Breast (tissue), 4 donors: ENCODE measurements around a stretch of chr2.

GRCh38 chr2:105789789-105790747 is 45.4 kb downstream of the NCK2 start:
- PRO-cap, 3 experiments, result no peak in any of the 3 experiments
- RRBS, result no CpG with 5 or more reads among the region's 13 CpGs

- PRO-cap, 3 experiments, result no peak in any of the 3 experiments
- RRBS, result no CpG with 5 or more reads among the region's 8 CpGs
These were observed 99.3 kb downstream of the NCK2 start for GRCh38 chr2:105843894-105844556.

DNA sequence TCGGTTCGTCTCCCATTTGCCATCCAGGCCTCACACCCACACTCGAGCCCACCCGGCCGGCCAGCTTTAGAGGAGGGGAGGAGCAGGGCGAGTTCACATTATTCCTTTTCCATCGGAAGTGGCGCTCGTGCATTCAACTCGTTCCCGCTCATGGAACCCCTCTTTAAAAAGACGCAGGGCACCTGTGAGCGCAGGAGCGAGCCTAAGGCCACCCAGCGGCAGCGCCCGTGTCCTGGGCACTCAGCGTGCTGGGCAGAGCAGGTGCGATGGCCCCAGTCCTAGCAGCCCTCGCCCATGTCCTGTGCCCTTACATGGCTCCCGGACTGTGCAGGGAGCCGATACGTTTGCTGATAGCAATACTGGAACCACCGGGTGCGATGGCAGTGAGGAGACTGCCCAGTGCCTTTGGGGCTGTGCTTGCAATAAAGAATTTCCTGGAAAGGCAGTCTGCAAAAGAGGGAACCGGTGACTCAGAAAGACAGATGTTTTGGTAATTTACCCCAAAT is 148.7 kb downstream of the NCK2 start:
- PRO-cap, 3 experiments, result no peak in any of the 3 experiments
- RRBS, result 73% methylated on average over 3 of the region's 26 CpGs

GRCh38 chr2:105977144-105977510 is 88.4 kb upstream of the ECRG4 start:
- PRO-cap, 3 experiments, result no peak in any of the 3 experiments
- RRBS, result no CpG with 5 or more reads among the region's 3 CpGs

DNA sequence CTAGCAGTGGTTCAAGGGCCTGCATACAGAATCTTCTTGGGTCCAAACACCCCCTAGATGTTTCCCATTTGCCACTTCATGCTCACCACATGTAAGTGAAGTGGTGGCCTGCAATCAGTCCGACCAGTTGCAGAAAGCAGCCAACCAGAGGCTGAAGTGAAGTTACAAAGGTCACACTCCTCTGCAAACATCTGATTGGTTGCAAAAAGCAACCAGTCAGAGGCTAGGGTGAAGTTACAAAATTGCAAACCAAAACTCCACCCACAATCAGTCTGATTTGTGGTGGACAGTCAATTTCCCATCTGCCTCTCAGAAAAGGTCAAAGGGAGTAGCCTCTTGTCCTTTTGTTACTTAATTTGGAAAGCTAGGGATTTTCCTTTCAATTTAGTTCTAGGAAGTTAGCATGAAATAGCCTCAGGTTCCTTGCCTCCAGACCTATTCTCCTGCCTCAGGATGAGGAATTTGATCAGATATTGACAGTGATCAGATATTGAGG is 56.4 kb upstream of the ECRG4 start:
- PRO-cap, 3 experiments, result no peak in any of the 3 experiments
- RRBS, result no CpG with 5 or more reads among the region's 1 CpG

GRCh38 chr2:106085241-106086183 is 20.0 kb downstream of the ECRG4 start:
- PRO-cap, 3 experiments, result no peak in any of the 3 experiments
- RRBS, result no CpG with 5 or more reads among the region's 15 CpGs

DNA sequence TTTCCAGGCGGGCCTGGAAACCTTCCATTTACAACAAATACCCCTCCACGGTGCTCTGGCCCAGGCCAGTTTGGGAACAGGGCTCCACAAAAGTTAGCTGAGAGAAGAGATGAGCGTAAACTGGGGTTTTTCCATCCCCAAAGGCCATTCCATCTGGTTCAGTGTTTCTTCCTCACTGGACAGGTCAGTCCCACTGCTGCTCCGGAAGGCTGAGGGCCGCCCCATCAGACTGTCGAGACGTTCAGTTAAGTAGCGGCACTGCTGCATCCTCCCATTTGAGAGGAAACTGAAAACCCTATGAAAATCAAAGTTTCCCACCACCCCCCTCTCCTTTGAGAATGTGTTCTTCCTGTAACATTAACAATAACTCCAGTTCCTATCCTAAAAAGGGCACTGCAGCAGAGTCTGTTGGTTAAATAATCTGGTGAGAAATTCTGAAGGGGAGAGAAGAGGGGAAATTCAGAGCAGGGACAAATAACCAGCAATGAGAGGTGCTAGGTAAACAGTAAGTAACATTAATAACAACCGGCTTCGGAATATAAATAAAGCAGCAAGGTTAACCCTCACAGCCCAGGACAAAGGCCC is 55.5 kb downstream of the UXS1 start:
- PRO-cap, 3 experiments, result no peak in any of the 3 experiments
- RRBS, result no CpG with 5 or more reads among the region's 10 CpGs

GRCh38 chr2:106139534-106140007 is 54.5 kb downstream of the UXS1 start:
- PRO-cap, 3 experiments, result no peak in any of the 3 experiments
- RRBS, result no CpG with 5 or more reads among the region's 7 CpGs

DNA sequence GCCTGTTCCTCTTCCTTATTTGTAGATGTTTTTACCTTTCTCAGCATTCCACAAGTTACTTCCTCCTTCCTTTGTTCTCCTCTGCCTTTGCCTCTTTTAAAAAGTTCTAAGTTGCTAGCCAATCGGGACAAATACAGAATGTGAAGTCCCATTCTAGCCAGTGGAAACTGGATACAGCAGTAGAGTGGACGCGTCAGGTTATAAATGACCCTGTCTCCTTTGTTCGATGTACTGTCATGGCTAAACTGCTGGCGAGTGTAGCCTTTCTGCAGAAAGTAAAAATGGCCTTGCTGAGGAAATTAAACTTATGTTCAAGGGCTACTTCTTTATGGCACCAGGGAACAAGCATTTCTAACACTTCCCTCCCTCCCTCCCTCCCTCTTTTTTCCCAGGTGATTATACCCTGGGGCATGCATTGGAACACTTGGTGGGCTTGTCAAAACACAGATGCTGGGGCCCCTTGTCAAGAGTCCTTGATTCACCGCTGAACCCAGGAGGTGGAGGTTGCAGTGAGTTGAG is 72.9 kb downstream of the CD8B2 start:
- PRO-cap, 3 experiments, result no peak in any of the 3 experiments
- RRBS, result no CpG with 5 or more reads among the region's 6 CpGs

DNA sequence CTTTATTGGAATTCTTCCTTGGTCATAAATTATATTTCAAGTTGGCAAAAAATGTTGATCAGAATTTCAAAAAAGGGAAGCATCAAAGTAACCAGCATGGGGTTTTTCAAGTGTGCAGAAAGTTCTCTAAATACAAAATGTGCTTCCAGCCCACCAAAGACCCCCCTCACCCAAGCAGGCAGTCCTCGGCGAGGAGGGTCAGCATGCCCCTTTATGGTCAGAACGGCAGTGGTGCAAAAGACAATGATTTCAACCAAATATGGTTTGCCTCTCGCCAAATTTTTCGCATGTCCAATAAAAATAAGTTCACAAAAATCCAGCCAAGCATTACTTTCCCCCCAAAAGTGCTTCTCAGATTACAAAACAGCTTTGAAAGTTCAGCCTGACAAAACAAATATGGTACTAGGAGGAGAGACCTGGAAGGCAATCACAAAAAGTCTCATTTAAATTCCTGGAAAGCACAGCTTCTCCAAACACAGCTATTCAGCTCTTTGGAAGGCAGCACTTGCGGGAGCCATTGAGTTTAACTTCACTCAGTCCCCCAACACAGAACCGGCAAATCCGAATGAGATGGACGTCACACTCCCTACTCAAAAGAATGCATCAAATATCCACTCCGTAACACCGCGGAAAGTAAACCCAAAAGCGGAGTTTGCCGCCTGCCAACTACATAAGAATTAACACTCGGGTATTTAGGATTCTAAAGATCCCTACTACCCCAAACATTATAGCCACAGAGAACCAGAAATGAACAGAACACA is 782 bp downstream of the ST6GAL2 start:
- PRO-cap, 3 experiments, result no peak in any of the 3 experiments
- RRBS, result no CpG with 5 or more reads among the region's 15 CpGs

- PRO-cap, 3 experiments, result no peak in any of the 3 experiments
- RRBS, result no CpG with 5 or more reads among the region's 14 CpGs
These were observed 78.5 kb upstream of the RGPD4 start for GRCh38 chr2:107748190-107748675.

DNA sequence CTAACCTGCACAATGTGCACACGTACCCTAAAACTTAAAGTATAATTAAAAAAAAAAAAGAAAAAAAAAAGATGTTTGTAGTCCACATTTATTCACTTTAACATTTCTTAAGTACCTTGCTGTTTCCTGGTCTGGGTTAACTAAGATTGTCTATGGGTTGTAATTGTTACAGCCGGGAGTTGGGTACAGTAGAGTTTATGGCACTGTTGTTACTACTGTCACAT is 36.2 kb downstream of the GCC2 start:
- PRO-cap, 3 experiments, result no peak in any of the 3 experiments
- RRBS, result no CpG with 5 or more reads among the region's 2 CpGs

DNA sequence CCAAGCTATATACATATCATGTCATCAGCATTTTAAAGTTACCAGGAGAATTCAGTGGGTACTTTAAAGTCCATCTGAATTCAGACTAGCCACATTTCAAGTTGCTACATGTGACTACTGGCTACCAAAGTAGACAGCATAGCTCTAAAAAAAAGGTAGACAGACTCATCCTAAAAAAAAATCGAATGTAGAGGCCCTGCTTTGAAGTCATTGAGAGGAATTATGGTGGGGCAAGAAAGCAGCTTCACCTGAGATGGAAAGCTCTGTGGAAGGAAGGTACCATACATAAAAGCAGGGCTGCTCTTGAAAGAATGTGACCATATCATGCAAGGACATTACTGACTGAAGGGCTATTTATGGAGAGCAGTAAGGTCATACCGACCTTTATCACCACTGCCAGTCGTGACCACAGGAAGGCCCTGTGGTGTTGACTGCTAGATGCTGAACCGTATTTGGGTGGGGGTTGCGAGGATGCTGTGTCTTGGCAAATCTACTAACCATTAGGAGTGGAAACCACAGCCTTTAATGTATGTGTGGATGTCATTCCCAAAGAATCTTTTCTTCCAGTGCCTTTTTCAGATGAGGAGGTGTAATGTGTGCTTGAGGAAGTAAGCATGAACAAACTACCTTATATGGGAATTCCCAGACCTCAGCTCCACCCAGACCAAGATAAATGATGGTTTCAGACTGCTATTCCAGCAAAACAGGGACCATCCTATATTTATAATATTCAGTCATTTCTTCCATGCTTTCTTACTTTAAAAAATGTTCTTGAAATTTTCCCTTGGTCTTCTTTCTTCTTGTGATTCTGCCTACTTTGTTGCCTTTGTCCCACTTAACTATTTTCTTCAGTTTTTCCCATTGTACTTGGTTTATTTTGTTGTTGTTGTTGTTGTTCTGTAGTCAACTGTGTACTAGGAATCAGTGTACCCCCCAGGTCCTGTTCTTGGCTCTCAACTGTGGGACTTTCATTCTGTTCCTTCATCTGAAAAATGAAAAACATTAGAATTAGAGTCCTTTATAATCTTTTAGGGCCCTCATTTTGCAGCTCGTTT is 60.8 kb downstream of the LIMS1 start:
- PRO-cap, 3 experiments, result no peak in any of the 3 experiments
- RRBS, result no CpG with 5 or more reads among the region's 6 CpGs

GRCh38 chr2:108606868-108607488 is 72.7 kb downstream of the LIMS1 start:
- PRO-cap, 3 experiments, result no peak in any of the 3 experiments
- RRBS, result no CpG with 5 or more reads among the region's 2 CpGs

DNA sequence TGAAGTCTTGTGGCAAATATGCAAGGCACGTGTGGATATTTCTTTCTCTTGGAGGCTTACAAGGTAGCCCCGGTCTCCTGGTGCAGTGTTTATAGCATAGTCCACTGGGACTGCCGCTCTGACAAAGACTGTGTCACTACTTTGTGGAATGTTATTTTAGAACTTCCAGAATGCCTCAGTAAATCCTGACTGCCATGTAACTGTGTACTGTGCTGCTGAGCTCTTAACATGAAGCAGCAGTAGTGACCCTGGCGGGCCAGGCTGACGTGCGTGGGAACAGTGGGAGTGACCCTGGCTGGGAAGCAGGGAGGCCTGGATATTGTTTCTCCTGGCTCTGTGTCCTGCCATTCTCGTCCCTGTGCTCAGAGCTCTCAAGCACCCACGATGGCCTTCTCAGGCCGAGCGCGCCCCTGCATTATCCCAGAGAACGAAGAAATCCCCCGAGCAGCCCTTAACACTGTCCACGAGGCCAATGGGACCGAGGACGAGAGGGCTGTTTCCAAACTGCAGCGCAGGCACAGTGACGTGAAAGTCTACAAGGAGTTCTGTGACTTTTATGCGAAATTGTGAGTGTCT is 64.5 kb upstream of the RANBP2 start:
- PRO-cap, 3 experiments, result peak in 3 of 3 experiments; most common plus-strand start position 347 of the sequence (in 3)
- RRBS, result no CpG with 5 or more reads among the region's 19 CpGs

- PRO-cap, 3 experiments, result no peak in any of the 3 experiments
- RRBS, result no CpG with 5 or more reads among the region's 7 CpGs
These were observed 8.6 kb downstream of the RANBP2 start for GRCh38 chr2:108727791-108728298.

DNA sequence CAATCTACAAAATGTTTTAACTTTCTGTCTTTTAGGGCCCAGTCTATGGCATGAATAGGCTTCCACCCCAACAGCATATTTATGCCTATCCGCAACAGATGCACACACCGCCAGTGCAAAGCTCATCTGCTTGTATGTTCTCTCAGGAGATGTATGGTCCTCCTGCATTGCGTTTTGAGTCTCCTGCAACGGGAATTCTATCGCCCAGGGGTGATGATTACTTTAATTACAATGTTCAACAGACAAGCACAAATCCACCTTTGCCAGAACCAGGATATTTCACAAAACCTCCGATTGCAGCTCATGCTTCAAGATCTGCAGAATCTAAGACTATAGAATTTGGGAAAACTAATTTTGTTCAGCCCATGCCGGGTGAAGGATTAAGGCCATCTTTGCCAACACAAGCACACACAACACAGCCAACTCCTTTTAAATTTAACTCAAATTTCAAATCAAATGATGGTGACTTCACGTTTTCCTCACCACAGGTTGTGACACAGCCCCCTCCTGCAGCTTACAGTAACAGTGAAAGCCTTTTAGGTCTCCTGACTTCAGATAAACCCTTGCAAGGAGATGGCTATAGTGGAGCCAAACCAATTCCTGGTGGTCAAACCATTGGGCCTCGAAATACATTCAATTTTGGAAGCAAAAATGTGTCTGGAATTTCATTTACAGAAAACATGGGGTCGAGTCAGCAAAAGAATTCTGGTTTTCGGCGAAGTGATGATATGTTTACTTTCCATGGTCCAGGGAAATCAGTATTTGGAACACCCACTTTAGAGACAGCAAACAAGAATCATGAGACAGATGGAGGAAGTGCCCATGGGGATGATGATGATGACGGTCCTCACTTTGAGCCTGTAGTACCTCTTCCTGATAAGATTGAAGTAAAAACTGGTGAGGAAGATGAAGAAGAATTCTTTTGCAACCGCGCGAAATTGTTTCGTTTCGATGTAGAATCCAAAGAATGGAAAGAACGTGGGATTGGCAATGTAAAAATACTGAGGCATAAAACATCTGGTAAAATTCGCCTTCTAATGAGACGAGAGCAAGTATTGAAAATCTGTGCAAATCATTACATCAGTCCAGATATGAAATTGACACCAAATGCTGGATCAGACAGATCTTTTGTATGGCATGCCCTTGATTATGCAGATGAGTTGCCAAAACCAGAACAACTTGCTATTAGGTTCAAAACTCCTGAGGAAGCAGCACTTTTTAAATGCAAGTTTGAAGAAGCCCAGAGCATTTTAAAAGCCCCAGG is 22.9 kb upstream of the CCDC138 start:
- PRO-cap, 3 experiments, result no peak in any of the 3 experiments
- RRBS, result no CpG with 5 or more reads among the region's 21 CpGs

DNA sequence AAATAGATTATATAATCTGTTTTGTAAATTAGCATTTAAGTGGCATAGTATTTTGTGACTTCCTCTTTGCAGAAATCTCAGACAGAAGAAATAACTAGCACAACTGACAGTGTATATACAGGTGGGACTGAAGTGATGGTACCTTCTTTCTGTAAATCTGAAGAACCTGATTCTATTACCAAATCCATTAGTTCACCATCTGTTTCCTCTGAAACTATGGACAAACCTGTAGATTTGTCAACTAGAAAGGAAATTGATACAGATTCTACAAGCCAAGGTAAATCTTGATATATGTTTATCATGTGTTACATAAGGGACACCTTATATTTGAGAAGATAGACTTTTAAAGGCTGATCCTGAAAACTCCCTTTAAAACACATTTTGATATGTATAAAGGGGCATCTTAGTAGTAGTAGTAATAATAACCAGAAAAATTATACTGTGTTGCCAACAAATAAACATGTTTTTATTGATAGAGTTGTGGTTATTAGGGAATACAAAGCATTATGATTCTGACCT is 10.9 kb upstream of the CCDC138 start:
- PRO-cap, 3 experiments, result no peak in any of the 3 experiments

DNA sequence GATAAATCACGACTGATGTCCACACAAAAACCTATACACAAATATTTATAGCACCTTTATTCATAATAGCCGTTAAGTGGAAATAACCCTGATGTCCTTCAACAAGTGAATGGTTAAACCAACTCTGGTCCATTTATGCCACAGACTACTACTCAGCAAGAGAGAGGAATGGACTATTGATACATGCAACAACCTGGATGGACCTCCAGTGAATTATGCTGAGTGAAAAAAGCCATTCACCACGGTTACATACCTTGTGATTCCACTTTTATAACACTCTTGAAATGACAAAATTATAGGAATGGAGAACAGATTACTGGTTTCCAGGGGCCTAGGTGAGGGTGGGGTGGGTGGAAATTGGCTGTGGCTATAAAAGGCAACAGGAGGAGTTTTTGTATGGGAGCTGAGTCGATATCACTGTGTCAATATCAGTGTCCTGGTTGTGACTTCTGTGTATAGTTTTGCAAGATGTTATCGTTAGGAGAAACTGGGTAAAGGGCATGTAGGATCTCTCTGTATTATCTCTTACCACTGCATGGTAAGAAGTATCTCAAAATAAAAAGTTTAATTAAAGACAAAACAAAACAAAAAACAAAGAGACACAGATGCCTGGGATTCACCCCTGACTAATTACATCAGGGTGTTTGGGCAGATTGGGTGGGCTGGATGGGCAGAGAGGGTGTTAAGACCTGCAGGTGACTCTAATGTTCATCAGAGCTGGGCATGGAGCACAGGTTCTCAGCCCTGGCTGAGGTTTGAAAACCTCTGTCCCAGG is 84.4 kb downstream of the EDAR start:
- PRO-cap, 3 experiments, result no peak in any of the 3 experiments
- RRBS, result no CpG with 5 or more reads among the region's 5 CpGs

GRCh38 chr2:108971685-108972671 is 17.0 kb downstream of the EDAR start:
- PRO-cap, 3 experiments, result no peak in any of the 3 experiments
- RRBS, result no CpG with 5 or more reads among the region's 24 CpGs